A549 (cell line): ENCODE data around the genes ETV3, KIRREL1, CD1D, OR10R2, OR6Y1, OR10X1 and FCRL6.

GRCh38 chr1:157138131-157139252 lies at the start of gene ETV3:
TSS of gene ETV3 (minus strand) at chr1:157138395.
- PRO-cap = bidirectional peak, plus-strand start at chr1:157138632, minus-strand start at chr1:157138395
CAGE:
- cytosol, long polyA plus RNA = no peak
- long polyA plus RNA = no peak
- nucleus, long polyA plus RNA = start-site peak on the minus strand at chr1:157138344-157138395, 28 and 34 reads in 2 replicates

- PRO-cap = no peak
CAGE:
- cytosol, long polyA plus RNA = no peak
- long polyA plus RNA = no peak
- nucleus, long polyA plus RNA = no peak
These were observed 1.1 kb upstream of the ETV3 start for GRCh38 chr1:157139253-157139674.

GRCh38 chr1:157154303-157154707 lies 16.1 kb upstream of the ETV3 start:
- PRO-cap = no peak
CAGE:
- cytosol, long polyA plus RNA = no peak
- long polyA plus RNA = no peak
- nucleus, long polyA plus RNA = no peak

GRCh38 chr1:157704992-157705221 lies 4.3 kb upstream of the FCRL3 start:
- PRO-cap = no peak
CAGE:
- cytosol, long polyA plus RNA = no peak
- long polyA plus RNA = no peak
- nucleus, long polyA plus RNA = no peak

GRCh38 chr1:157992142-157992483 lies 1.3 kb upstream of the KIRREL1 start:
- PRO-cap = no peak
CAGE:
- cytosol, long polyA plus RNA = no peak
- long polyA plus RNA = no peak
- nucleus, long polyA plus RNA = no peak

GRCh38 chr1:157992759-157993745 lies at the start of gene KIRREL1:
TSS of gene KIRREL1 (plus strand) at chr1:157993645.
- PRO-cap = no peak
CAGE:
- cytosol, long polyA plus RNA = no peak
- long polyA plus RNA = start-site peak on the plus strand at chr1:157993582-157993674, 49 and 44 reads in 2 replicates
- nucleus, long polyA plus RNA = start-site peak on the plus strand at chr1:157993612-157993651, 34 and 120 reads in 2 replicates

- PRO-cap = no peak
CAGE:
- cytosol, long polyA plus RNA = no peak
- long polyA plus RNA = start-site peak on the plus strand at chr1:157995481-157995551, 17 and 6 reads in 2 replicates
- nucleus, long polyA plus RNA = no peak
These were observed 2.1 kb downstream of the KIRREL1 start for GRCh38 chr1:157995101-157996328.

DNA sequence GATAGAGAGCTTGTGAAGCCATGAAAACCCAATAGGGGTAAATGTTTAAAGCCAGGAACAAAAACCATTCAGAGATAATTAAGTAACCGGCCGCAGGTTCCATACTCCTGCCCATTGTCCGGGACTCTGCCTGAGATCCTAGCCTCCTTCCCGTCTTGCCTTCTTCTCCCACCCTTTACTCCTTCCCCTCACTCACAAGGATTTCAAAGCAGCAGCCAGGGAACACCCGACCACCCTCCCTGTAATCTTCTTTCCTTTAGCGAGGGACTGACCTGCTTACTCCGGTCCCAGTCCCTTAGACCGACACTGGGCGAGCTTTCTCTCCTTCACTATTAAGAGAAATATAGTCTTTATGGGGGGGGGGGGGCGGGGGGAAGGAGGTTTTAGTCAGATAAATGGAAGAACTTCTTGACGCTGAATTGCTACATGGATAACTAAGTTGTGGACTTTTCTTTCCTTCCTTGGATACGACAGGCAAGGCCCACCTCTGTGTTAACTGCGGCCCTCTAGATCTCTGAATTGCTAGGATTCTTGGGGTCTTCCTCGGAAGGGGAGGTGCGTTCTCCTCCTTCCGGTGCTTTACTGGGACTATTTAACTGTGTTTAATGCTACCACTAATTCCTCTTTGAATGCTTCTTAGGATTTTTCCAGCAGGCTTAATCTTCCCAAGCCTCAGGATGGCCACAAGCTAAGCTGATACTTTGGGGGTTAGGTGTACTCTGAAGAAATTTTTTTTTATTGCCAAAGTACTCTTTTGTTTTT lies 21.1 kb downstream of the KIRREL1 start:
- PRO-cap = no peak
CAGE:
- cytosol, long polyA plus RNA = no peak
- long polyA plus RNA = no peak
- nucleus, long polyA plus RNA = no peak

DNA sequence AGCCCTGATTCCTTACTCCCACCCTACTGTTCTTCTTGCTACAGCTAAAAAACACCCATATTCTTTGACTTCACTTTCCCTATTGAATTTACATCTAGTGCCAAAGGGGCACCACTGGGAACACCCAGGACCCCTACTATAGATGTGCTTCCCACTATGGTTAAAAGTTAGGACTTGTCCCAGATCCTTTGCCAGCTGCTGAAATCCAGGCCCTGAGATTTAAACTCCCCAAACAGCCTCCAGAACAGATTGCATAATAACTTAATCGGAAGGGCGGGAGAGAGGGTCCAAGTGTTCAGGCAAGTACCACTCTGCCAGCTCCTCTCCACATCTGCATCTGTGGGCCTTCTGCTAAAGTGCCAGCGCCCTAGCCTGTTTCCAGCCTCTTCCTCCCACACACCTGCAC lies 29.0 kb downstream of the KIRREL1 start:
- PRO-cap = no peak
CAGE:
- cytosol, long polyA plus RNA = no peak
- long polyA plus RNA = no peak
- nucleus, long polyA plus RNA = no peak

DNA sequence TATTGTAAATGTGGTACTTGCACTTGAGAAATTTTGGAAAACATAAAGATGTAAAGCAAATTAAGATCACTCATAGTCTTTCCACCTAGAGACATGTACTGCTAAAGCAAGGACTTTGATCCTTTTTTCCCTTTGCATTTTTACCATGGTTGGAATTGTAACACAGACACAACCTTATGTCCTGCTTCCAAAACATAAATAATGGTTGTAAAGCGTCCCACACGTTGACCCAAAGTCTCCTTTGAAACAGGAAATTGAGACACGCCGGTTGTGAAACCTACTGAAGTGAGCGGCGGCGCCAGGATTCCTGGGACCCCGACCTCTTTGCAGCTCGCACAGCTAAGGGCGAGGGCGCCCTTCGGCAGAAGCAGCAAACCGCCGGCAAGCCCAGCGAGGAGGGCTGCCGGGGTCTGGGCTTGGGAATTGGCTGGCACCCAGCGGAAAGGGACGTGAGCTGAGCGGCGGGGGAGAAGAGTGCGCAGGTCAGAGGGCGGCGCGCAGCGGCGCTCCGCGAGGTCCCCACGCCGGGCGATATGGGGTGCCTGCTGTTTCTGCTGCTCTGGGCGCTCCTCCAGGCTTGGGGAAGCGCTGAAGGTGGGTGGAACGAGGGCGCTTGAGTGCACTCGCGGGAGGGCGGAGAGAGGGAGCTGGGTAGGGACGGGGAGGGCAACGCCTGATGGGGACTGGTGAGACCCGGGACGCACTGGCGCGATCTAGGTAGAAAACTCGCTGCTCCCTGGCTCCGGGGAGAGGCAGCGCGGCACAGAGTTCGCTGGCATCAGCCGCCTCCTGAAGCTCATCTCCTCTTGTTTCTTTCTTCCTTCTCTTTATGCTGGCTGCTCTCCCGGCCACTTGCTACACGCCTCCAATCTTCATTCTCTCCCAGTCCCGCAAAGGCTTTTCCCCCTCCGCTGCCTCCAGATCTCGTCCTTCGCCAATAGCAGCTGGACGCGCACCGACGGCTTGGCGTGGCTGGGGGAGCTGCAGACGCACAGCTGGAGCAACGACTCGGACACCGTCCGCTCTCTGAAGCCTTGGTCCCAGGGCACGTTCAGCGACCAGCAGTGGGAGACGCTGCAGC lies at the start of gene CD1D:
CD1D (plus strand) TSS at position 327 of the 1,081 bp plus-strand sequence.
- PRO-cap = no peak
CAGE:
- cytosol, long polyA plus RNA = no peak
- long polyA plus RNA = no peak
- nucleus, long polyA plus RNA = no peak

DNA sequence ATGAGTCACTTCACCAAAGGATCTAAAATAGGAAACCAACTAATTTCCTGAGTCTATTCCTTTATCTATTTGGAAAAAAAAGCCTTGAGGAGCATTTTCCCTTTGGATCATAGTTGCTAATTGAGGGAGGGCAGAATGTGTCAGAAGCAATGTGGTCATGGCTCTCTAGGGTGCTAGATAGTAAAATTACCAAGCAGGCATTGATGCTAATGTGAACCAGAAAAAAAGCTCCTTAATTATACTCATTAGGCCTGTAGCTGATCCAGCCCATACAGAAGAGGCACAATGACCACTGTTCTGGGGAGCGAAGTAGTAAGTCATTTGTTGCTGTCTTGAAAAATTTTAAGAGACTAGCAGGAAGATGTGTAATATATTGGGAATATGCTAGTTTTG lies at the start of gene OR10R2:
OR10R2 (plus strand) TSS at position 180 of the 393 bp plus-strand sequence.
- PRO-cap = no peak
CAGE:
- cytosol, long polyA plus RNA = no peak
- long polyA plus RNA = no peak
- nucleus, long polyA plus RNA = no peak

DNA sequence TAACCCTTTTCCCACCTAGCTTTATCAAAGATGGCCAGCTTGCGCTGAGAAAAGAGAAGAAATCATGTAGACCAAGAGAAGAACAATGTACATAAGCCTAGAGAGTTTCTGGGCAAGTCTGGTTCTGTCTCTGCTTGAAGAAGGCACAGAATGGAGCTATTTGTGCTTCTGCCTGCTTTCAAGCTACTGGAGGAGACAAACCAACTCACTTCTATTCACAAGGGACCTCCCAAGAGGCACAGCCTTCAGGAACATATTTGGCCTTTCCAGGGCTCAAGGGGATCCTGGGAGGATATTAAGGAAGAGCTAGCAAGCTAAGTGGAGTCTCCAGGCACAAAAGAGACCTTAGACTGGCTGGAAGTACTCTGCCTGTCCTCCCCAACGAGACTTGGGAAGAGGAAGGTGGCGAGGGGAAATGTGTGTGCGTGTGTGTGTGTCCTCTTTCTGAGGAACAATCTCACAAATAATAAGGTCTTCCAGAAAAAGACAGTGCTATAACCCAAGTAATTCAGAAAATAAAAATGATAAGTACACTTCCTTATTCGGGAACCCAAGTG lies at the start of gene OR6Y1:
OR6Y1 (minus strand) TSS at position 124 of the 557 bp plus-strand sequence.
- PRO-cap = no peak
CAGE:
- cytosol, long polyA plus RNA = no peak
- long polyA plus RNA = no peak
- nucleus, long polyA plus RNA = no peak

GRCh38 chr1:158579849-158580349 lies at the start of gene OR10X1:
TSS of gene OR10X1 (minus strand) at chr1:158579899.
- PRO-cap = no peak
CAGE:
- cytosol, long polyA plus RNA = no peak
- long polyA plus RNA = no peak
- nucleus, long polyA plus RNA = no peak

GRCh38 chr1:158932180-158932634 lies 855 bp downstream of the PYHIN1 start:
- PRO-cap = no peak
CAGE:
- cytosol, long polyA plus RNA = no peak
- long polyA plus RNA = no peak
- nucleus, long polyA plus RNA = no peak

DNA sequence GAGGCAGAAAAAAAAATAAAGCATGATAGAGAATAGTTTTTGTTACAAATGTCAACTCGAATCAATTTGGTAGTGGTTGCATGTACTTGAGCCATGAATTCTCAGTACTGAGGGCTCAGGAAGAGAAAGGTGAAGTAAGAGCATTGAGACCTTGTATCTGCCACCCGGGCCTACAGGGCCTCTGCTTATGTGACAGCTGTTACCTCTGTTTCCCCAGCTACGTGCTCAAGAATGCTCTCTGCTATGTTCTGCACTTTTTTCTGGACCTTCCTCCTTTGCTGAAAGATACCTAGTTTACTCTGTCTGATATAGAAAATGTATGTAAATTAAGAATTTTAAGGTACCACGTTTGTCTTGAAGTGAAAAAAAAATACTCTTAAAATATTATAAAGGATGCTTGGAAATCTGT lies 18.8 kb upstream of the AIM2 start:
- PRO-cap = no peak
CAGE:
- cytosol, long polyA plus RNA = no peak
- long polyA plus RNA = no peak
- nucleus, long polyA plus RNA = no peak

- PRO-cap = no peak
CAGE:
- cytosol, long polyA plus RNA = no peak
- long polyA plus RNA = no peak
- nucleus, long polyA plus RNA = no peak
These were observed 28.6 kb downstream of the OR10J1 start for GRCh38 chr1:159468165-159468542.

DNA sequence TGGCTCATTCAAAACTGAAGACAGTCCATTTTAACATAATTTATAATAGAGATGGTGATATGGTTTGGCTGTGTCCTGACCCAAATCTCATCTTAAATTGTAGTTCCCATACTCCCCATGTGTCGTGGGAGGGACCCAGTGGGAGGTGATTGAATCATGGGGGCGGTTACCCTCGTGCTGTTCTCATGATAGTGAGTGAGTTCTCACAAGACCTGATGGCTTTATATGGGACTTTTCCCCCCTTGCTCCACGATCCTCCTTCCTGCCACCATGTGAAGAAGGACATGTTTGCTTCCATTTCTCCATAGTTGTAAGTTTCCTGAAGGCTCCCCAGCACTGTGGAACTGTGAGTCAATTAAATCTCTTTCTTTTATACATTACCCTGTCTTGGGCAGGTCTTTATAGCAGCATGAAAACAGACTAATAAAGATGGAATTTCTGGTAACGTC lies 4.1 kb downstream of the APCS start:
- PRO-cap = no peak
CAGE:
- cytosol, long polyA plus RNA = no peak
- long polyA plus RNA = no peak
- nucleus, long polyA plus RNA = no peak

- PRO-cap = no peak
CAGE:
- cytosol, long polyA plus RNA = no peak
- long polyA plus RNA = no peak
- nucleus, long polyA plus RNA = no peak
These were observed 24.8 kb upstream of the DUSP23 start for GRCh38 chr1:159756074-159756350.

DNA sequence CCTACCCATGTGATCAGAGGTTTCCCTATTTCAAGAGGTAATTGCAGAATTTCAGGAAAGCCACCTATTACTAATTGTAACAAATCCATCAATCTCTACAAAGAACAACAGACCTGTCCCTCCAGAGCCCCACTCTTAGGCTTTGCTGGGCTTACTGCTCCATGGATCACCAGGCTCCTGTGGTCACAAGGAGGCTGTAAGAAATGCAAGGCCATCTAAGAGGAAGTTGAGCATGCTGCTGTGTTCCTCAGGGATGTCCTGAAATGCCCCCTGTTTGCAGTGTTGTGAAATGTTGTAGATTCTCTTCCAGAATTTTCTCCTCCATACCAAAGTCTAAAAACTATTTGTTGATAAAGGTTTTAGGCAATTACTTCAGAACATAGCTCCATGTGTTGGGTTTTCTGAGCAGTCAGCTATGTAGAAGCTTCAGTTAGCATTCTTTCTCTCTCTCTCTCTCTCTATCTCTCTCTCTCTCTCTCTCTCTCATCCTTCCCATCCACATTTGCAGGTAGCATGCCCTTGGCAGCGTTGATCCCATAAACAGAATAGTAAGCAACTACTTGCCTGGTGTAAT lies 24.3 kb upstream of the DUSP23 start:
- PRO-cap = no peak
CAGE:
- cytosol, long polyA plus RNA = no peak
- long polyA plus RNA = no peak
- nucleus, long polyA plus RNA = no peak

GRCh38 chr1:159802217-159802655 lies at the start of gene FCRL6:
TSS of gene FCRL6 (plus strand) at chr1:159802360.
- PRO-cap = no peak
CAGE:
- cytosol, long polyA plus RNA = no peak
- long polyA plus RNA = no peak
- nucleus, long polyA plus RNA = no peak